Subcutaneous adipose tissue (tissue), 3 donors: ENCODE measurements around the genes TPRX2 and LIG1.

- PRO-cap: no peak
- RAMPAGE, long total RNA, 3 experiments: no peak in any of the 3 experiments
Measured at GRCh38 chr19:47613198-47613646, 4.3 kb downstream of the BICRA start.

DNA sequence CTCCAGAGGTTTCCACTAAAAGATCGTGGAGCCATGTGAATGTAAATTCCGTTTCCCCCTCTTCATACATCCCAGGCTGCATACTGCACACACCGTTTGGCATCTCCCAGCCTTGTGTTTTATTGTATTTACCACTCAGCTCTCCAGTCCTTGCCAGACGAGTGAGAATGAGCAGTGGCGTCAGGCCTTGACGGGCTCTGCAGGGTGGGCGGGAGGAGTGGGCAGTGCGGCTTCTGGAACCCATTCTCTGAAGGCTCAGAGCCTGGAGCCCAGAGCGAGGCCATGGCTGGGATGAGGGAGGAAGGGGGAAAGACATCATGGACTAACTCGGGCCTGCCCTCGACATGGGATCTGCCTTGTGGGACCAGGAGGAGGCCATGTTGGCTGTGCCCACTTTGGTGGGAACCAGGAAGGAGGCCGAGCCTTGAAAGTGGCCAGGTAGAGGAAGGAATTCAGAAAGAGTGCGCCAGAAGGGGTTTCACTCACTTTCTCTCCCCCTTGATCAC, 25.1 kb downstream of the BICRA start:
- PRO-cap: no peak
- RAMPAGE, long total RNA, 3 experiments: no peak in any of the 3 experiments

- PRO-cap: no peak
- RAMPAGE, long total RNA, 3 experiments: no peak in any of the 3 experiments
Measured at GRCh38 chr19:47729856-47730580, 15.3 kb upstream of the NOP53 start.

- PRO-cap: no peak
- RAMPAGE, long total RNA, 3 experiments: no peak in any of the 3 experiments
Measured at GRCh38 chr19:47751154-47751731, 5.9 kb downstream of the NOP53 start.

GRCh38 chr19:47754340-47754953, 9.1 kb downstream of the NOP53 start:
- PRO-cap: no peak
- RAMPAGE, long total RNA, 3 experiments: no peak in any of the 3 experiments

GRCh38 chr19:47858786-47859438, at the start of gene TPRX2:
Gene TPRX2 (plus strand): TSS chr19:47859235.
- PRO-cap: no peak
- RAMPAGE, long total RNA, 3 experiments: no peak in any of the 3 experiments

GRCh38 chr19:48169895-48170858, at the start of gene LIG1:
Gene LIG1 (minus strand): TSS chr19:48170344.
- PRO-cap: bidirectional peak, plus-strand start at chr19:48170669, minus-strand start at chr19:48170316; unidirectional peak, plus-strand start at chr19:48170744
- RAMPAGE, long total RNA, 3 experiments: start-site peak on the plus strand in 3 of 3 experiments, at chr19:48170664-48170692 at its widest, 14 to 21 reads per replicate; start-site peak on the minus strand in 3 of 3 experiments, at chr19:48170330-48170356 at its widest, 80 to 115 reads per replicate

DNA sequence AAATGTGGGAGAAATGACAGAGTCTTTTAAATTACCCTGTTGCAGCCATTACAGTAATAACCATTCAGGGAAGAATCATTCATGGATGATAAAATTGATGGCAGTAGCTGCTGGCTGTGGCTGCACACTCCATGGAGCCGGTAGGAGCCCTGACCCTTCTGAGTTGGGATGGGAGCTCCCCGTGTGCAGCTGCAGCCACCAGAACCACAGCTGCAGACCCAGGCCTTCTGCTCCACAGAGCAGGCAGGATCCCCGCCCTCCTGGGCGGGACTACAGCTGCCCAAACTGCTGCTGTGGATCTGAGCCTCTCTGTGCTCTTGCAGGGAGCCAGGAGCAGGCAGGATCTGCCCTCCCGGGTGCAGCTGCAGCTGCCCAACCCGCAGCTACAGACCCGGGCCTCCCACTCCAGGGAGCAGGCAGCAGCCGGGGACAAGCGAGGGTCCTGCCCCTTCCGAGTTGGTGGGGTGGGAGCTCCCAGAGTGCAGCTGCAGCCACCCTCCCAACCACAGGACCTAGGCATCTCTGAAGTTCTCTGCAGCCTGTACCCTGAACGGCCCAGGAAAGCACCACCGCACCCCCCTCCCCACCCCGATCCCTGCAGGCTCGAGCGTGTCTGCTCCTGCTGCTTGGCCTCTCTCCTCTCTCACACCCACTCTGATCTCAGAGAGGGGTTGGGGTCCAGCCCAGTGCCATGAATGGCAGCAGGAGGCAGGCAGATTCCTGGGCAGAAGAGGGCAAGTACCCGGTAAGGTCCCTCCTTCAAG, 13.1 kb downstream of the ODAD1 start:
- PRO-cap: no peak
- RAMPAGE, long total RNA, 3 experiments: no peak in any of the 3 experiments

DNA sequence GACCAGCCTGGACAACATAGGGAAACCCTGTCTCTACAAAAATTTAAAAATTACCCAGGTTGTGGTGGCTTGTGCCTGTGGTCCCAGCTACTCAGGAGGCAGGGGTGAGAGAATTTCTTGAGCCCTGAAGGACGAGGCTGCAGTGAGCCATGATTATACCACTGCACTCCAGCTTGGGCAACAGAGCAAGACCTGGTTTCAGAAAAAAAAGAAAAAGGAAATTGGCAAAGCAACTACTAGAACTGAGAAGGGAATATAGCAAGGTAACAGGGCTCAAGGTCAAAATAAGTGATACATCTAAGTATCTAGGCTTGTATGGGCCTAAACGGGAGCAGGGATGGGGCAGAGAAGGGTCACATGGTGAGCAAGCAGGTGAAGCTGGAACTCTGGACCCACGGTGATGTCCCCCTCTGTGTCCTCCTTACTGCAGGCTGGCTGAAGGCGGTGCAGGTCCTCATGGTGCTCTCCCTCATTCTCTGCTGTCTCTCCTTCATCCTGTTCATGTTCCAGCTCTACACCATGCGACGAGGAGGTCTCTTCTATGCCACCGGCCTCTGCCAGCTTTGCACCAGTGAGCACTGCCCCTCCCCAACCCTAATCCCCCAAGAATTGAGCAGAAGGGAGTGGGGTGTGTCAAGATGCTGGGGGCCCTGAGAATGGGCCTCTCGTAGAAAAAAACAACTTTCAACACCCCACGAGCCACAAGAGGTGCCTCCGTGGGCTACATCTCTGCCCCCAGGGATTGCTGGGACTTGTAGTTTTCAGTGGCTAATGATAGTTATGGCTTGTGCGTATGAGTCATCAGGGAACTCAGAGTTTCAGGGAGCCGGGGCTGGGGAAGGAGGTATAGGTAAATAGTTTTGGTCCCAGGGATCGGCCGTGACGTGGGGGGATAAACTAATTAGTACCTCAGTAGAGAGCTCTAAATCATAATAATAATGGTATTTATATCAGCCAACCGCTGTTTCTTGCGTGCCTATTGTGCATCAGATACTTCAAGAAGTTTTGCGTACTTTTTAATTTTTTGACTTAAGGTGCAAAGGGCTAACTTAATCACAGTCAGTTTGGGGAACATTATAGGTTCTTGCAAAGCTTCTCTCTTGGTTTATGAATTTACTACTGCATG, 3.9 kb downstream of the EMP3 start:
- PRO-cap: no peak
- RAMPAGE, long total RNA, 3 experiments: no peak in any of the 3 experiments

- PRO-cap: no peak
- RAMPAGE, long total RNA, 3 experiments: no peak in any of the 3 experiments
Measured at GRCh38 chr19:48368846-48369446, 4.8 kb downstream of the SYNGR4 start.

GRCh38 chr19:48379065-48379434, 12.3 kb downstream of the KDELR1 start:
- PRO-cap: no peak
- RAMPAGE, long total RNA, 3 experiments: no peak in any of the 3 experiments

- PRO-cap: no peak
- RAMPAGE, long total RNA, 3 experiments: no peak in any of the 3 experiments
Measured at GRCh38 chr19:48412754-48412953, 19.2 kb downstream of the GRIN2D start.

DNA sequence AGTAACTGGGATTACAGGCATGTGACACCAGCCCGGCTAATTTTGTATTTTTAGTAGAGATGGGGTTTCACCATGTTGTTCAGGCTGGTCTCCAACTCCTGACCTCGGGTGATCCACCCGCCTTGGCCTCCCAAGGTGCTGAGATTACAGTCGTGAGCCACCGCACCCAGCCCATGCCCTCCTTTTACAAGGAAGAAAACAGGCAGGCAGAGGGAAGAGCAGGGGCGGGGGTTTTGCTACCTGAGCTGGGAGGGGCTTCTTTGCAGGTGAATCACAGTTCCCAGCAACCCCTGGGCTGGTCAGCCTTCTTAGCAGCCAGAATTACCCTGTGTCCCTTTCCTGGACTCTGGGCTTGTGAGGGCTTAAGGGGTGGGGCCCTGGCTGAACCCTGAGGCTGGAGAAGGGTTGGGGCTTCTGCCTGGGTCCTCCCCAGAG, 3.1 kb upstream of the KCNJ14 start:
- PRO-cap: no peak
- RAMPAGE, long total RNA, 3 experiments: no peak in any of the 3 experiments

- PRO-cap: no peak
- RAMPAGE, long total RNA, 3 experiments: no peak in any of the 3 experiments
Measured at GRCh38 chr19:48495455-48495824, 16.2 kb downstream of the LMTK3 start.

DNA sequence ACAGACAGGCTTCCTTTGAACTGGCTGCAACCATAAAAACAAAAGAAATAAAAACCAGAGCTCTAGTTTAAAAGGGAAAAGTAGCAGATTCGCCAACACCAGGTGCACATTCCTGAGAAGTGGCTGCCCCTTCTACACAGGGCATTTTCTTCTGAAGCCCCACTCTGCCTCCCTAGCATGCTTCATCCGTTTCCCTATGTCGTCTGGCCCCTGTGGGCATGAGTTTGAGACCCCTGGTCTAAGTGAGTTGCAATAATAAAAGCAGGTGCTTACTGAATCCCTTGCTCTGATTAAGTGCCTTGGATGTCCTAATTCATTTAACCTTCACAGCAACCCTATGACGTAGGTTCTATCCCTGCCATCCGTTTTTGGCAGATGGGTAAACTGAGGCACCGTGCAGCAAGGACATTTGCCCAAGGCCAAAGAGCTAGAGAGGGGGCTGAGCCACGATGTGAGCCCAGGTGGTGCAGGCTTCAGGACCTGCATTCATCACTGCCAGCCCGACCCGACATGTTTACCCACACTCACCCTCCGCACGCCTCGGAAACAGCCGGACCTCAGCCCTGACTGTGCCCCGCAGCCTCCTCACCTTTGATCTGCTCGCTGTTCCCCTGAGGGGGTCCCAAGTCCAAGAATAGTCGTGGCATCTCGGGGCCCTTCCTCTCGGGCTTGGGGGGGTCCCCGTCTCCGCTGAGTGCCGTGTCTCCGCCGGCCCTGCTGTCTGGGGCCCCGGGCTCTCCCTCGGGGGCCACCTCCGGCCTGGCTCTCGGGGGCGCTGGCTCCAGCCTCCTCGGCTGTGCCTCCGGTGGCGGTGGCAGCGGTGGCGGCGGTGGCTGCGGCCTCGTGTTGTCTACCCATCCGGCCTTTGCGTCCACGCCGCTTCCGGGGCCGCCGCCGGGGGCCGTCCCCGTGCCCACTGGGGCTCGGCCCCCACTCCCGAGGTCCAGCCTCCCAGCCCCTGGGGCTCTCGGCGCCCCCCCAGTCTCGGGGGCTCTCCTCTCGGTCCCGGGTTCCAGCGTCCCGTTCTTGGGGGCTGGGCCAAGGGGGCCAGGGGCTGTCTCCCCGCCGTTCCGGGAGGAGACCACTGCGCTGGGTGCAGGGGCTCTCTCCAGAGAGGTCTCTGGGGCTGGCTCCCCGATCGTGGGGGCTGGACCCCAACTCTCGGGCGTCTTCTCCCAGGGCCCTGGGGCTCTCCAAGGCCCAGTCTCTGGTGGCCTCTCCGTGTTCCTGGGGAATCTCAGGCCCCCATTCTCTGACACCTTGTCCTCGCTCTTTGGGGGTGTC, 14.4 kb downstream of the LMTK3 start:
- PRO-cap: unidirectional peak, plus-strand start at position 815 of the sequence
- RAMPAGE, long total RNA, 3 experiments: no peak in any of the 3 experiments

- PRO-cap: no peak
- RAMPAGE, long total RNA, 3 experiments: no peak in any of the 3 experiments
Measured at GRCh38 chr19:48501406-48502013, 10.1 kb downstream of the LMTK3 start.

DNA sequence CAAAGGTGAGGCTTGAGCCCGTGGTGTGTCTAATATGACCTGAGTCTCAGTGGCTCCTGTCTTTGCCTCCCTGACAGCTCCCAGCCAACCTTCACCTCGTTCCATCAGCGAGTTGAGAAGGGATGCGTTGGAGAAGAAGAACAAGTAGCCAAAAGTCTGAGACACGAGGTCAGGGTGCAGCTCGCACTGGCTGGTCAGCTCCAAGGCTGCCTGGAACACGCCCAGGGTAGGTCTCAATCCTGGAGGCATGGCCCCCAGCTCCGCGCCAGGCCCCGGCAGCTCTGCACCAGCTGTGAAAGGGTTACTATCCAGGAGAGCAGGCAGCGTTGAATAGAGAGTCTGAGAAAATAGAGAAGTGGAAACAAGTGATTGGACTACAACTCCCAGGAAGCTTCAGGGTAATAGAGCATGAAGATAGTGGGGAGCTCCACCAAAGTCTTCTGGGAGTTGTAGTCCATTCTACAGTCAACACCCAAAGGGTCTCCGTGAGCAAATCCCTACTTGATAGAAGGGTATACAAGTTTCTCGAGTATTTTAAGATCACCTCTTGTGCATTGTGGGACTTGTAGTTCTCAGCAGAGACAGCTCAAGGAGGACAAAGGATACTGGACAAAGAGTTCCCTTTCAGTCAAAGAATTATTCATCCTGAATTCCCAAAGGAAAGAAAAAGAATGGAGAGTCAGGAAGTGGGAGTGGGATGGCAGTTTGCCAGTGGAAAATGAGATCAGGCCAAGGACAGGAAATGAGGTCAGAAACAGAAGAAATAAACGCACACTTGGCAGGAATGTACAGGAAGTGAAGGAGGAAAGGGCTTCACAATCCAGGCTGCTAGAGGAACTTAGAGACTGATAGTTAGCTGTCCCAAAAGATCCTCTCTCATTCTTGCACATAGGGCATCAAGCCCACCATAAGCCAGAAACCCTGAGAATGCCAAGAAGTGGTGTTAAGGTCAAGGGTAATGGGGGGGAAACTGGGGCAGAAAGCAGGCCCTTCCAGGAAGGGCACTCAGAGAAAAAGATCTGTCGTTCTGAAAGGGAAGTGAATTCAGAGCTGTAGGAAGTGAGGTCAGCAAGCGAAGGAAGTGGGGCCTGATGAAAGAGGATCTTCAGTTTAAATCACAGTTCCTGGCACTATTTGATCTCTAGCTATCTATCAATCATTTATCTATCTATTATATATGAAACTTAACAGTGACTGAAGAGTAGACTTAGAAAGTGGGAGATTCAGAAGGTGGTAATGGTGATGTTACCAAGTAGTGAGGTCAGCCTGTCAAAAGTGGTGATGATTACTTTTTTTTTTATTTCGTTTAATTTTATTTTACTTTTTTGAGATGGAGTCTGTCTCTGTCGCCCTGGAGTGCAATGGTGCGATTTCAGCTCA, 5.6 kb upstream of the MAMSTR start:
- PRO-cap: unidirectional peak, plus-strand start at position 816 of the sequence
- RAMPAGE, long total RNA, 3 experiments: no peak in any of the 3 experiments

DNA sequence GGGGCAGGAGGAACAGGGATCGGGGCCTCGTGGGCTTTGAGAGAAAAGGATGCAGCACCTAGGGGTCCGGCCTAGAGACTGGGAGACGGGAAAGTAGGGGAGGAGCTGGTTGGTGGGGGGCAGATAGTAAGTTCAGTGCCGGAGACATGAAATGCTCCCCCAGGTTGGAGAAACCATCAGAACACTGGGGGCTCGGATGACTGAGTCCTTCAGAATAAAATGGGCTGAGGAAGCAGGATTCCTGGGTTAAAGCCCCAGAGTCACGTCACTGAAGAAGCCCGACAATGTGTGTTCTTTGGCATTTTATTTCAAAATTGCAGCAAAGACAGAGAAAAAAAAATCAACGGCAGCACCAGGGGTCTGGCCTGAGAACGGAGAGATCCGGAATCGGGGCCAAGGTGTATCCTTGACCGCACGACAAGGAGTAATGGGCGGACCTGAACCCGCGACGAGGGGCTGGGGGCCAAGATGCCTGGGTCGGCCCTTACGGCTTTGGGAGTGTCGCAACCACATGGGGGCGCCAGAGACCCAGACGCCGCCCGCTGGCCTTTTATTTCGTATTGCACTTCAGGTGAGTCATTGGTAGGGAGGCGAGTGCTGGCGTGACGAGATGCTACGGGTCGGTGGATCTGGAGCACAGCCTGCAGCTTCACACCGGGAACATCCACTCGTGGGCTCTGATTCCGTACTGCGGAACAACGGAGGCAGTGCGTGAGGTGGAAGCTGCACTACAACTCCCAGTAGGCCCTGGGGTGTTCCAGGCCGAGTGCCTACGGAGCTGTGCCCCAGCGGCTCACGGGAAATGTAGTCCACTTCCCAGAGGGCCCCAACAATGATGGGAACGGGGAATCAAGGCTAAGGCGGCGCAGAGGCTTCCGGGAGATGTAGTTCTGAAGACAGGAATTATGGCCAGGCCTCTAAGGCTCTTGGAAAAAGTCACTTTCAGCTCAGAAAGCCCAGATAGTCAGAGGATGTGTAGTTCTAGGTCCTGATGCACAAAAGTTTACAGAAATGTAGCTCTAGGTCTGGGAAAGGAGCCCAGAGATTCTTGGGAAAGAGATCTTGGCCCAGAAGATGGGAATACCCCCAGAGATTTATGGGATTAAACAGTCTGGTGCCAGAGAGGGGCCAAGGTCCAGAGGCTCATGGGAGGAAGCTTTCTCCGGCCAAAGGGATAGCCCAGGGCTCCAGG, 15.7 kb downstream of the BCAT2 start:
- PRO-cap: bidirectional peak, plus-strand start at position 967 of the sequence, minus-strand start at position 668 of the sequence
- RAMPAGE, long total RNA, 3 experiments: no peak in any of the 3 experiments

DNA sequence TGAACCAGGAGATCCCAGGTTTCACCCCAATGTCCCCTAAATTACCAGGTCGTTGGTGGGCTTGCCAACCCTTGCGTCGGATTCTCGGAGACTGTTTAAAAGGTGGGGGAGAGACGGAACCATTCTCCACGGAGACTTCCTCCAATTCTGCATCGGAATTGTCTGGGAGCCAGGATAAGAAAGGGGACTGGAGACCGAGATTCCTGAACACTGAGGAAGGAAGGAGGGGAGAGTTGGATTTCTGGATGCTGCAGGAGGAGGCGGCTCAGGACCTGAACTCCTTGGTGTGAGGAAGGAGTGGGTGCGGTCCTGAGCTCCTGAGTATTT, 3.6 kb downstream of the TULP2 start:
- PRO-cap: no peak
- RAMPAGE, long total RNA, 3 experiments: no peak in any of the 3 experiments

- PRO-cap: no peak
- RAMPAGE, long total RNA, 3 experiments: no peak in any of the 3 experiments
Measured at GRCh38 chr19:48917820-48918650, 15.5 kb upstream of the DHDH start.